Ureter (tissue), 1 donor: ENCODE results near the gene SMG6.

GRCh38 chr17:2067465-2067830 lies 12.5 kb downstream of the HIC1 start:
- PRO-cap, result no peak

DNA sequence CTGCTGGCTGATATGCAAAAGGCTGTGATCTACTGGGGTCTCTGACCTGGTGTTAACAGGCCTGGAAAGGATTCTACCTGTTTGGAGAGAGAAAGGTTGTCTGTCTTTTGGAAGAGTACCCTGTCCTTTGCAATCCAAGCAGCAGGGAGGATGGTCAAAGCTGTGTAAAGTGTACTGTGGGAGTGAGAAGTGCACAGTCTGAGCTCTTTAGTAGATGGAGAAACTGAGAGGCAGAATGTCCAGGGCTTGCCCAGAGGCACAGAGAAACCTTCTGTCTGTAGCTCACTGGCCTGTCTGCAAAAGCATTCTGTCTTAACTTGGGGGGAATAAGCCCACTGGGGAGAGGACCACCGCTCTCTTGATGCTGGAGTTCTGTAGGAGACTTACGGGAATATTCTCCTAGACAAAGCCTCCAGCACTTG lies 33.6 kb downstream of the HIC1 start:
- PRO-cap, result no peak

GRCh38 chr17:2174587-2175567 lies 120.0 kb downstream of the HIC1 start:
- PRO-cap, result no peak

- PRO-cap, result no peak
These were observed 122.4 kb downstream of the HIC1 start for GRCh38 chr17:2177146-2177911.

GRCh38 chr17:2240626-2241189 lies 62.9 kb downstream of the SMG6 start:
- PRO-cap, result no peak

- PRO-cap, result no peak
These were observed 49.7 kb downstream of the SMG6 start for GRCh38 chr17:2253787-2254481.

GRCh38 chr17:2302898-2303938 lies at the start of gene SMG6:
TSS of gene SMG6 (minus strand) at chr17:2303785.
- PRO-cap, result bidirectional peak, plus-strand start at chr17:2303639, minus-strand start at chr17:2303516; bidirectional peak, plus-strand start at chr17:2303956, minus-strand start at chr17:2303835

DNA sequence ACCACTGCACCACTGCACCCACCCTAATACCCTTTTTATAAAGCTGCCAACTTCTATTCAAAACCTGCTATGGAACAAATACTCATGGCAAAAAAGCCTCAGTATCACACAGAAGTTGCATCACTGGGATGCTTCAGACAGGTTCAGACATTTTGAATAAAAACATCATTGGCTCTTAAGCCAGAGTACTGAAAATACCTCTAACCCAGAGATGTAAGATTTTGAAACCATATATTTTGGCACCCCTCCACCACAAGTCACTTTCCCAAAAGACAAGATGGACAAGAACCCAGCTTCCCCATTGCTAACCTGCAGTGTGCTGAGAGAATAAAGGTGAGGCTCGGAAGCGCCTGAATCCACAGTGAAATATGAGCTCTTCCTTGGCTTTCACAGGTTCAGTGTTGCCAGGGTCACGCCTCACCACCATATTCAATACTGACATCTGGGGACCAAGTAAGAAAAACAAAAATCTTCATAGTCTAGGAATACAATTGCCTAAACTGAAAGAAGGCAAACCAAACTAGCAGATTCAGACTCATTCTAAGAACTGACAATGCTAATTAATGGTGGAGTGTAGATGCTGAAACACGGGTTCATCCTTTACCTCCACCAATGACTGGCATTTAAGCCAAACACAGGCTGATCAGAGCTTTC lies 7.1 kb downstream of the TSR1 start:
- PRO-cap, result no peak

- PRO-cap, result no peak
These were observed 25.4 kb downstream of the SGSM2 start for GRCh38 chr17:2362722-2363145.

- PRO-cap, result no peak
These were observed 29.8 kb downstream of the SGSM2 start for GRCh38 chr17:2367040-2367564.

DNA sequence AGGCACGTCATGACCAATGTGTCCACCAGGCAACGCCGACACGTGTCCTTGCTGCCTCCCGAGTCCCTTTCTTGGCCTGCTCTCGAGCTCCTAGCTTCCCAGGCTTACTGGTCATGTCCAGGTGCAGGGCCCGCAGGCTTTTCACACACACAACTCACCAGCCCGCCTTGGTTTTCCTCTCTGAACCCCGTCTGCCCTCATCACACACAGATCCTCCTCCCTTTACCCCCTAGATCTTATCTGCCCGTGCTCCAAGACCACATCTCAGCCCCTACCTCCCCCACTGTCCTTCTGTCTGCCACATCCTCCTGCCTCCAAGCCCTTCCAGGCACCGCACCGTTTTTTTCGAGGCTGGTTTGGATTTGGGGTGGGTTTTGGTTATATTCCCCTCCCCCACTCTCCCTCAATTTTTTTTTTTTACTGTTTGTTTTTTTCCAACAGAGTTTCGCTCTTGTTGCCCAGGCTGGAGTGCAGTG lies 12.0 kb downstream of the MNT start:
- PRO-cap, result no peak

DNA sequence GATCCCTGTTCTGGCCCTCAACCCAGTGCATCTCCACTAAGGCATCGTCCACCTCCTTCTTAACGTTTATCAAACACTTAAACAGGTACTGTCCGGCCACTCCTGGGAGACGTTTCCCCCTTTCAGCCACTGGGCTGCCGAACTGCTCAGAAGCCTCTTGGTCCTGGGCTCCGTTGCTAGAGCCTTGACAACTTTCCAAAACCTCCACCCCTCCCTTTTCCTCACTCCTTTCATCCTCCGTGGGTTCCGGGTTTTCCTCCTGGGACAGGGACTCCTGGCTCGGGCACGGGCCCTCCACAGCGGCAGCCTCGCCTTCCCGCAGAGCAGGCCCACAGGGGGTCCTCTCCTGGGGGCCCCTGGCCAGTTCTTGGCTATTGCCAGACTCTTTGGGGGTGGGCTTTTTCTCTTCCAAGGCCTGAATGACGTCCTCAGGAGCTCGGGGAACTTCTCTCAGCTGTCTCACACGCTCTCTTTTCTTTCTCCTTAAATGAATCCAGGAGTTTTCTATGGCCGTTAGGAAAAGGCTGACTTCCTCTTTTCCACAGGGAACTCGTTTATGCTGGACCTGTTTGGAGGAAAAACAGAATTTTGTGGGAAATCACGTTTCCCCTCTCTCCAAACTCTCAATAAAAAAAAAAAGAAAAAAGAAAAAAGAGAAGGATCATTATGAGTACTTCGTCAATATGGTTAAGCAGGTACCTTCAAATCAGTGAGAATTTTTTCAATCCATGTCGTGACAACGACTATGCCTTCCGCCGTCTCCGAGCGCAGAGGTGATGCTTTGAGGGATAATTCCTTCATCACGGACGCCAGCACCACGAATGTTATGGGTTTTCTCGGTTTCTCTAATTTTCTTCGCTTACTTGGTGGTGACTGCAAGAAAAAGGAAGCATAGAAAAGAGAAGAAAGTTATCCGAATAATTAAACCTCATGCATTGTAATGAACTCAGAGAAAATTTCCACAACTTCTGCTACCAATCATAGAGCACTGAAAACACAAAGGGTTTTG lies 19.5 kb upstream of the MNT start:
- PRO-cap, result no peak

DNA sequence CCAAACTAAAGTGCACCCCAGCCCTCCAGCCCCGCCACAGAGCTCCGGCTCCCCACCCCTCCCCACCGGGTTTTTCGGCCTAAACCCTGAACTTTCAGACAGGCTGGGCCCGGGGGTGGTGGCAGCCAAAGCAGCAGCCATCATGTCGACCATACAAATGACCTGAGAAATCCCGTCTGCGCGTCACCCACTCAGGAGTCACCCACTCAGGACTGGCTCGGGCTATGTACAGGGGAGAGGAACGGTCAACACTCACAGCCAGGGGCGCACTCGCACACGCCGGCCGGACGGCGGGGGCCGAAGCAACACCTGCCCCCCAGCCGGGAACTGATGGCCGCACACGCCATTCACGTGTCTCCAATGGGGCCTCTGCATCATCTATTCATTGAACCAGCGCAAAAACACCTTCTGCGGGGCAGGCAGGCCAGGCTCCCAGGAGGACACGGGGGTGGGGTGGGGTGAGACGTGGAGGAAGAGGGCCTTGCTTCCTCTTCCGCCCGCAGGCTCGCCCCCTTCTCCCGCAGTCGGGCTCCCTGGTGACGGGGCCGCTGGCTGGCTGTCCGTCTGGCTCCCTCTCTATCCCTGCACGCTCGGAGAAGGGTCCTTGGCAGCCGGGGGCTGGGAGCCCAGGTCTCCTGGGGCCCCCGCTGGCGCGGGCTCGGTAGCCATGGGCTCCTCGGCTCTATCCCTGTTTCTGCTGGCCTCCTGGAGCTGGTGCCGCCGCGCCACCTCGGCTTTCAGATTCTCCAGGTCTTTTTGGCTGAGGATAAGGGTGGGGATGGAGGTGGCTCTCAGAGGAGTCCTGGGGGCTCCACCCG lies 21.3 kb downstream of the CLUH start:
- PRO-cap, result no peak

DNA sequence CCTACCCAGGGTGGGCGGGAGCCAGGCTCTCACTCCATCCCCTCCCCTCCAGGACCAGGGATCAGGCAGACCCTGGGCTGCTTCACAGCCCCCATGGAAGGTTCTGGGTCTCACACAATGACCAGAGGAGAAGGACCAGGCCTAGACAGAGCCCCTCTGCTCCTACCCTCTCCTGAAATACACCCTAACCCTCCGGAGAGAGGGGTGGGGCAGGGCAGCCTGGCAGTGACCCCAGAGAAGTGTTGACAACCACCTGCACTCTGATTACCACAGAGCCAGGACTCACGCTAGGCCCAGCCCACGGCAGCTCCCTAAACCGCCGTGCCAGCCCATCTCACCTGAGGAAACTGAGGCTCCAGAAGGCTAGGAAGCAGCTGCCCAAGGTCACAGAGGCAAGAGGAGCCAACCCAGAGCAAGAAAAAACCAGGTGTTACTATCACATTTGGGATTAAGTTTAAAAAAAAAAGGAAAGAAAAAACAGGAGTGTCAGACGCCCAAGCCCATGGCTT lies 3.3 kb downstream of the CLUH start:
- PRO-cap, result no peak

DNA sequence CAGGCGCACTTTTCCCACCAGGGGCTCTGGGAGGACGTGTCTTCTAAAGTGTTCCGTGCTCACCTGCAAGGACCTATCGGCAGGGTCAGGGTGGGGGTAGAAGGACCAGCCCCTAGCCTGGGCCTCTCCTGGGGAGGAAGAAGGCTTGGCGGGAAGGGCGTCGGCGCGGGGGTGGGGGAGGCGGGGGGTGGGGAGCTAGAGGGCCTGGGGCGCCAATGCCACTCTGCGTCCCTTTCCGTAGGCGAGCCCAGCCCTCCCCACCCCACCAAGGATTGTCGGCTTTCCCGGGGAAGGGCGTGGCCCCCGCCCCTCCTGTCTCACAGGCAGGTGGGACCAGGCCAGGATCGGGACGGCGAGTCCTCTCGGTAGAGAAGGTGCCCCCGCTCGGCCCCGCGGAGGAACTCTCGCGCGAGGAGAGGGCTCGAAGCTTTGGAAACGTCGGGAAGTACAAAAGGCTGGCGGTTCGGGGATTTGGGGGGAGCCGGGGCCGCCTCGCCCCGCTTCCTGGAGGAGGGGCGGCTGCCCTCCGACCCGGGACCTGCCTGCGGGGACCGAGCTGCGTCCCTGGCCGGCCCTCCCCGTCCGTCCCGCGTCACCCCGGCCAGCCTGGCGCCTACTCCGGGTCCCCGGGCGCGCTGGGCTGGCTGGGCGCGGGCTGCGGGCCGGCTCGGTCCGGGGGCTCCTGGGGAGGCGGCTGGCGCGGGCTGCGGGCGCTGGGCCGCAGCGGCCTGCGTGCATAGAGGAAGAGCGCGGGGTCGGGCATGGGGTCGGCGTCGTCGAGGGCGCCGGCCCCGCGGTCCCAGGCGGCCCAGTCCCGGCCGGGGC lies 12.4 kb upstream of the CLUH start:
- PRO-cap, result bidirectional peak, plus-strand start at position 450 of the sequence, minus-strand start at position 394 of the sequence

GRCh38 chr17:2776442-2777276 lies 19.6 kb upstream of the RAP1GAP2 start:
- PRO-cap, result no peak

GRCh38 chr17:2812167-2812737 lies 16.0 kb downstream of the RAP1GAP2 start:
- PRO-cap, result no peak

- PRO-cap, result no peak
These were observed 59.0 kb downstream of the RAP1GAP2 start for GRCh38 chr17:2855323-2855645.

DNA sequence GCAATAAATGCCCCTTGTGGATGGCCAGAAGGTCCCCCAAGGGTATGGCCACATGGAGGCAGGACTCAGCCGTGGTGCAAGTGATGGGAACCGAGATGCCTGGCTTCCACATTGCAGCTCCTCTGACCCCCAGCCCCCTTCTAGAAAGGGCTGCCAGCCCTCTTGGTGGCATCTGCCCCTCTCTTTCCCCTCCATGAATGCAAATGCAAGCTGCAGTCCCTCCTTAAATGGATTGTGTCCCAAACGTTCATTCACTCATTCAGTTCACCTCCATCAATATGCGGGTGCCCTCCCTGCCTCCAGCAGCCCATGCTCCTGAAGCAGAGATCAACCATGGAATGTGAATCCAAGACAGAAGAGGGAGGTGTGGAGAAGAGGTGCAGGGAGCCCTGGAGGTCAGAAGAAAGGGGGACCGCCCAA lies 69.5 kb downstream of the RAP1GAP2 start:
- PRO-cap, result no peak

DNA sequence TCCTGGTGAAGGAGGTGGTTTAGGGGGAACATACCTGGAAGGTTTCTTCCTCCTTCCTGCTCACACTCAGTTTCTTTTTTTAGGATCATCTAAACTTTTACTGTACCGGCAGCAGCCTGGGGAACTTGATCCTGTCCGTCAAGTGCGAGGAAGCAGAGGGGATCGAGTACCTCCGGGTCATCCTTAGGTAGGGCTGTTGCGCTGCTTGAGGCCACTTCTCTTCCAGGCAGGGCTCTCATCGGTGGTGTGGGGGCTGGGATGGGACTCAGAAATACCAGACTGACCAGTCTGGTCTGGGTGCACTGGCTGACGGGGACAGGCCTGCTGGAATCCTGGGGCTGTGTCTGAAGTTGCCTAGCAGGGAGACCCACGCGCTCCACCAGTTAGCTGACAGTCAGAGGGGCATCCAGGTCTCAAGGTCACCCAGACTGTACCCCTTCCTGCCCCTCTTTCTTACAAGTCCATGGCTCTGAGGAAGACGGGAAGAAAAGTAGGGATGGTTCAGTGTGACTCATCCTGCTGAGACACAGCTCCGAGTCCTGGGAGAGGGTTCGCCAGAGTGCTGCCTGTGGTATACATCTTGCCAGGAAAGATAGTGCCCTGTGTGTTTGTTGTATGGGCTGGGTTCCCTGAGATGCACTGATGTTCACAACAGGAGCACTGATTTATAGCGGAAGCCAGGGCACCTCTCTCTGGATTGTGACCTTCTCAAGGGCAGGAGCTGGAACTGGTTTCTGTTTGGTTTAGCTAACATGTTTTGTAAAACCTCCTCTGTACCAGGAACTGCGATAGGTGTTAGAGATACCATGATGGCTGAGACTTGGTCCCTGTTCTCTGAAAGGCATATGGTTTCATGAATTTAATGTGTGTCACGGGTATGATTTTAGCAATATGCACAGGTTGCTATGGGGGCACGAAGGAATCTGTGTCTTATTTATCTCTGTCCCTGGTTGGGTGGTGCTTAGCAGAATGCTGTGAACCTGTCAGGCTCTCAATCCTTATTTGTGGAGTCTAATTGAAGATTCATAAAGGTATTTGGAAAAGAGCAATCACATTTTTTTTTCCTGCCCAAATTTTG lies 97.6 kb downstream of the OR1D5 start:
- PRO-cap, result no peak